SK-N-DZ (cell line): ENCODE data around the genes MLLT3, IFNA21 and IFNA2.

GRCh38 chr9:17520780-17520979, 58.2 kb upstream of the SH3GL2 start:
RAMPAGE:
- cytosol, long total RNA: no peak
- nucleus, long total RNA: no peak

RAMPAGE:
- cytosol, long total RNA: no peak
- nucleus, long total RNA: no peak
These were observed 4.9 kb downstream of the PLIN2 start for GRCh38 chr9:19122247-19123011.

DNA sequence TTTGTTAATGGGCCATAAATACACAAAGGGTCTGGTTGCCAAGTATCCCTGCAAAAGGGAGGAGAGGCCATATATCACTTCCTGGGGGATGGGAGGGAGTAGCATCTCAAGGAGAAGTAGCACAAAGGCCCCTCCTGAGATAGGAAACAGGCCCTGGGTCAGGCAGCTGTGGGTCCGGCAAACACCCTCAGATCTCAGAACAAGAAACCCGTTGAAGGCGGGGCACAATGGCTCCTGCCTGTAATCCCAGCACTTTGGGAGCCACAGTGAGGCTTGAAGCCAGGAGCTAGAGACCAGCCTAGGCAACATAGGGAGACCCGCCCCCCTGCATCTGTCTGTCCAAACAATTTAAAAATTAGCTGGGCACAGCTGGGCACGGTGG, 28.1 kb upstream of the DENND4C start:
RAMPAGE:
- cytosol, long total RNA: no peak
- nucleus, long total RNA: no peak

DNA sequence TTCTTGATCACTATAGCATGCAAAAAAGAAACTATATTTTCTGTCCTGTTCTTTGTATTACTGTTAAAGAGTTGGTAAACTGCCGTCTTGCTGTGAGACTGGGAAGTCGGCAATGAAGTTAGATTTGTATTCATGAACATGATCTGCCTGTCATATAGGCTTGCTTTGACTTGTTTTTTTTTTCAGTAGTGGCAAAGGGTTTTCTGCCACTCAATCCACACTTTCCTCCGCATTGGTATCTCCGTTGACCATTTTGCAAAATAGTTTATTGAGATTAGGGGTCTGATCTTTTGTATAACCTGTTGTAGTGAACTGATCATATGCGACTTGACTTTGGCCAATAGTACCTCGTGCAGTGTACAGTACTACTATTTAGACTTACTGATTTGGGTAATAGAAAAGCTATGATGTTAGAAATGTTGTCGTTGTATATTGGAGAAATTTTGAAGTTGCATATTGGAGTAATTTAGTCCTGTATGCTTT, 1.6 kb downstream of the DENND4C start:
RAMPAGE:
- cytosol, long total RNA: no peak
- nucleus, long total RNA: no peak

DNA sequence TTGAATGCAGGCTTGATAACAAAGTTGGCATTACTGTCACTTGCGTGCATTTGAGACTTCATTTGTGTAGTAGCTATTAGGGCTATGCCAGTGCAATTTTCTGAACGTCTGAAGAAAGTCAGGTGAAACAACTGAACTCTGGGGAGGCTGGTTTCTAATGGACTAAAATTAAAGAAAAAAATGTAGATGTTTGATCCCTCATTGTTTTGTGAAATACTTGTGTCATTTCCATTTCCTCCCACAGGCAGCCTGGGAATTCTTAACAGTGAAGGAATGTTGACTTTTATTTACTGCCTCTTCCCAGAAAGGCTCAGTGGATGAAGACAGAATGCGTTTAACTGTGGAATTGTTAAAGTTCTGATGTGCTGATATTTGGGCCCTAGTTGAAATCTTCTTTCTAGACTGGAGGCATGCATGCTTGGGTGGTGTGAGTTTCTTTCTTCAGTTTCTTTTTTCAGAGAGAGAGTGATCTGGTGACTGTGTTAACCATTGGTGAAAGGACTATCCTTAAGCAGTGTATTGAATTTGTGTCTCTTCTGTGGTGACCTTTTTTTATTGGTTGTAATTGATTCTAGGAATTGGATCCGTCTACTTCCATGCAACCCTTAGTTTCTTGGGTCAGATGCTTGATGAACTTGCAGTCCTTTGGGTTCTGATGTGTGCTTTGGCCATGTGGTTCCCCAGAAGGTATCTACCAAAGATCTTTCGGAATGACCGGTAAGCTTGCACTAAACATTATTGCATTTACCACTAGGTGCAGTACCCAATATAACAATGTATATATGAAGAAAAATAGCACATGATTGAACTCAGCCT, 15.5 kb downstream of the ACER2 start:
RAMPAGE:
- cytosol, long total RNA: no peak
- nucleus, long total RNA: no peak

RAMPAGE:
- cytosol, long total RNA: no peak
- nucleus, long total RNA: no peak
These were observed 36.6 kb downstream of the ACER2 start for GRCh38 chr9:19445175-19446078.

GRCh38 chr9:20028603-20029206, 239.9 kb upstream of the SLC24A2 start:
RAMPAGE:
- cytosol, long total RNA: no peak
- nucleus, long total RNA: no peak

DNA sequence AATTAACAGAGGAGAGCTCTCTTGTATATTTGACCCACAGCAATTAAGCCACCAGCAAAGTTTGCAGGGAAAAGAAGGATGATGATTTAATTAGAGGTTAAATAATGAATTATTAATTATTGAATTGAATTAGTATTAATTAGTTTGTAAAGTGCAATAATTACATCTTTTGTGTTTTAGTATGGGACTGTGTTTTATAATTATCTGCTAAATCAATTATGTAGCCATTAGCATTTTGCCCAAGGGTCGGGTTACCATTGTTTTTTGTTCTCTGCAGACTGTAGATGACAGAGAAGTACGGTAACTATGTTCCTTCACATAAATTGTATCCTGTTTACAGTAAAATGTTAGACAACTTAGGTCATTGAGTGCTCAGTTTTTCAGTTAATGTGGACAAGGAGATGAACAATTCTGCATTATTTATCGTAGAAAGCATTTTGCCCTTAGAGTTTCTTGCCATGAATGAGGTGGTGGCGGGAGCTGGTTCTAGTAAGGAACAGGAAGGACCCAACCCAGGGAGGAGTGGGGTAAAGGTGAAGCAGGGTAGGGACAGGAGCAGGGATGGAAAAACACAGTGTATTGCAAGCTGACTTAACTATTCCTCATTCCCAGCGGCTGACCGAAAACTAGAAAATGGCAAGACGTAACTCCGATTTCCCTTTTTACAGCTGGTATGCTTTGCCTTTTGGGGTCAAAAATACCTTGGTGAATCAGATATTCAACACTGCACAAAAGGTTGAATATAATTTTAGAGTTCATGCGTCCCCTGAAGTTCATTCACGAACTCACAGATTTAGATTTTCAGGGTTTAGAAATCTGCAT, 243.7 kb upstream of the SLC24A2 start:
RAMPAGE:
- cytosol, long total RNA: no peak
- nucleus, long total RNA: no peak

RAMPAGE:
- cytosol, long total RNA: no peak
- nucleus, long total RNA: no peak
These were observed 365.8 kb downstream of the MLLT3 start for GRCh38 chr9:20256554-20256807.

RAMPAGE:
- cytosol, long total RNA: no peak
- nucleus, long total RNA: no peak
These were observed 300.6 kb downstream of the MLLT3 start for GRCh38 chr9:20321772-20322080.

GRCh38 chr9:20382298-20382897, 239.9 kb downstream of the MLLT3 start:
RAMPAGE:
- cytosol, long total RNA: no peak
- nucleus, long total RNA: no peak

RAMPAGE:
- cytosol, long total RNA: no peak
- nucleus, long total RNA: no peak
These were observed 81.1 kb downstream of the MLLT3 start for GRCh38 chr9:20541183-20541619.

DNA sequence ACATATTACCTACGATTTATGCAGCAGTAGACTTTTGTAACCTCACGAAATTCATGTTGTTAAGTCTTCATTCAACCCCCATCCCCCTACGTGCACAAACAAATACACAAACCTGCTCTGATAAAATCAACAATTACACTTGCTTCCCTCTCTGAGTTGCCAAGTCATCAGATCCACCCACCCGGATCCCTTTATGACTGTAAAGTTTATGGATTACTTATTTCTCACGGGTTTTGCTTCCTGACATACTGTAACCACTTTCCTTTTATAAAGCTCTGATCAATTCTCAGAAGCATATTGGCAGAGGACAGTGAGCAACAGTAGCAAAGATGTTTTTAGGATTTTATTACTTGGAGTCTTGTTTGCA, 70.5 kb downstream of the MLLT3 start:
RAMPAGE:
- cytosol, long total RNA: no peak
- nucleus, long total RNA: no peak

GRCh38 chr9:20619822-20620277, 2.4 kb downstream of the MLLT3 start:
RAMPAGE:
- cytosol, long total RNA: no peak
- nucleus, long total RNA: no peak

DNA sequence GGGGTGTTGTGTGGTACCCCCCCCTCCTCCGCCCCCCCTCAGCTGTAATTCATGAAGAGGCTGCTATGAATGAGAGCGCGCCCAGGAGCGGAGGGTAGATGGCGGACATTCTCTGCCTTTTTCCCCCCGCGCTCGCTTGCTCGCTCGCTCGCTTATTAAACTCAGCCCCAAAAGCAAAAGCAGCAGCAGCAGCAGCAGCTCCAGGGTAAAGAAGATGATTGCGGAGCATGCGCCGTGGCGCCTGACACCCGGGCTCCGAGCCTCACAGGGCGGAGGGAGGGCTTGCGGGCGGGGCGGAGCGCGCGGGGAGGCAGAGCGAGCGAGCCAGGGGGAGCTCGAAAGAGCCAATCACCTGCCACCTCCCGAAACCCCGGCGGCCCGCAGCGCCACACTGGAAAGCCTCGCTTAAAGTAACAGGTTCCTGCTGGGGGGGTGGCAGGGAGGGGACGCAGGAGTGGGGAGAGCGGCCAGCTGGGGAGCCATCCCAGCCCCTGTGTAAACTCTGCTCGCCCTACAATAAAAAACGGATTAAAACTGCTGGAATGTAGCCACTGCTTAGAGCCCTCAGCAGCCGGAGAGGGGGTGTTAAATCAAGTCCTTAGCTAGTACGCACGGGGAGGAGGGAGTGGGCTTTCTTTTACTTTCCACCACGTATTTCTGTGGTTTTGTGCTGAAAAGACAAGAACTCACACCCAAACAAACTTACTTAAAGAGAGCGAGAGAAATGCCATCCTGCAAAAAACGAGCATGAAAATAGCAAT, at the start of gene MLLT3:
Gene MLLT3, minus strand, starts transcription at position 220 of the 761 bp plus-strand sequence.
RAMPAGE:
- cytosol, long total RNA: no peak
- nucleus, long total RNA: start-site peak on the minus strand centred at position 220 of the sequence, 115 bp wide, 27 and 14 reads in 2 replicates

GRCh38 chr9:20624609-20625105, 2.4 kb upstream of the MLLT3 start:
RAMPAGE:
- cytosol, long total RNA: no peak
- nucleus, long total RNA: no peak

GRCh38 chr9:21166605-21166959, at the start of gene IFNA21:
Gene IFNA21, minus strand, starts transcription at chr9:21166660.
RAMPAGE:
- cytosol, long total RNA: no peak
- nucleus, long total RNA: no peak

GRCh38 chr9:21385310-21385750, at the start of gene IFNA2:
Gene IFNA2, minus strand, starts transcription at chr9:21385398.
RAMPAGE:
- cytosol, long total RNA: no peak
- nucleus, long total RNA: no peak

DNA sequence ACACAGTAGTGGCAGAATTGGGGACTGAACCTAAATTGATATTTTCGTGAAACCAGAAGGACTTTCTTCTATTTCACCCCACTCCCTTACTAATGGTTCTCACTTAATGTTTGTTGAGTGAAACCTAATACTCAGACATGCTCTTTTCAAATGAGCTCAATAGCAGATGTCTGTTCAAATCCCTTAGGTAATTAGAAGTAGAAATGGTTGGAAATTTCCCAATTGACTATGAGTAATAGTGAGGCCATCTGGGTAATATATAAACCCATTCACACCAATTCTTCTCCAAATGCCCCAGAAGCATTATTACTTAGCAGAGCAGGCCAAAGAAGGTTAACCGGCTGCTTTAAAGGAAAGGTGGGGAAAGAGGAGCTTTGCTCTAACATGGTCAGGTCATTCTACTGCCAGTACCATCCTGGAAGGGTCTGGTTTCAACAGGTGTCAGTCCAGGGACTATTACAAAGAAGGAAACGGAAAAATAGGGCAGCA, 119.5 kb upstream of the MTAP start:
RAMPAGE:
- cytosol, long total RNA: no peak
- nucleus, long total RNA: no peak

GRCh38 chr9:21812200-21812868, 9.9 kb downstream of the MTAP start:
RAMPAGE:
- cytosol, long total RNA: no peak
- nucleus, long total RNA: no peak